Mucosa of descending colon (tissue), 1 donor: Measurements from ENCODE around the genes FES, UNC45A and ST8SIA2.

GRCh38 chr15:90852659-90853033 is 15.7 kb upstream of the FURIN start:
- PRO-cap, result no peak

- PRO-cap, result no peak
Observed at GRCh38 chr15:90866136-90866753, 2.1 kb upstream of the FURIN start.

- PRO-cap, result bidirectional peak, plus-strand start at chr15:90884469, minus-strand start at chr15:90884315
Observed at GRCh38 chr15:90884227-90884942, at the start of gene FES. FES (plus strand) TSS chr15:90884504.

- PRO-cap, result unidirectional peak, minus-strand start at chr15:90903928
Observed at GRCh38 chr15:90903673-90904251, 660 bp downstream of the MAN2A2 start.

GRCh38 chr15:90905189-90905764 is 2.2 kb downstream of the MAN2A2 start:
- PRO-cap, result no peak

DNA sequence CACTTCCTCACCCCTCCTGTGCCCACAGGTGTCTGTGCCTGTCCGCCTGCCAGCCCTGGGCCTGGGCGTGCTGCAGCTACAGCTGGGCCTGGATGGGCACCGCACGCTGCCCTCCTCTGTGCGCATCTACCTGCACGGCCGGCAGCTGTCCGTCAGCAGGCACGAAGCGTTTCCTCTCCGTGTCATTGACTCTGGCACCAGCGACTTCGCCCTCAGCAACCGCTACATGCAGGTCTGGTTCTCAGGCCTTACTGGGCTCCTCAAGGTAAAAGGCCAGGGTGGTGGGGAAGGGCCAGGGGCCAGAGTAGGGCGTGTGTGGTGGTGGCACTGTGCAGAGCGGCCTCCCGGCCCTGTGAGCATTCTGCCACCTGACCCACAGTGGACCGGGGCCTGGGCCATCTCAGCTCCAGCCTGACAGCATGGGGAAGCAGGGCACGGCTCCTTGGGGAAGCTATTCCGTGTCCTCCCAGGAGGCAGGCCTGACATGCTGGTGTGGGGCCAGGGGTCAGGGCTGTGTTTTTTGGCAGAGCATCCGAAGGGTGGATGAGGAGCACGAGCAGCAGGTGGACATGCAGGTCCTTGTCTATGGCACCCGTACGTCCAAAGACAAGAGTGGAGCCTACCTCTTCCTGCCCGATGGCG is 9.0 kb downstream of the MAN2A2 start:
- PRO-cap, result no peak

GRCh38 chr15:90932246-90932424 is 214 bp downstream of the HDDC3 start:
- PRO-cap, result no peak

DNA sequence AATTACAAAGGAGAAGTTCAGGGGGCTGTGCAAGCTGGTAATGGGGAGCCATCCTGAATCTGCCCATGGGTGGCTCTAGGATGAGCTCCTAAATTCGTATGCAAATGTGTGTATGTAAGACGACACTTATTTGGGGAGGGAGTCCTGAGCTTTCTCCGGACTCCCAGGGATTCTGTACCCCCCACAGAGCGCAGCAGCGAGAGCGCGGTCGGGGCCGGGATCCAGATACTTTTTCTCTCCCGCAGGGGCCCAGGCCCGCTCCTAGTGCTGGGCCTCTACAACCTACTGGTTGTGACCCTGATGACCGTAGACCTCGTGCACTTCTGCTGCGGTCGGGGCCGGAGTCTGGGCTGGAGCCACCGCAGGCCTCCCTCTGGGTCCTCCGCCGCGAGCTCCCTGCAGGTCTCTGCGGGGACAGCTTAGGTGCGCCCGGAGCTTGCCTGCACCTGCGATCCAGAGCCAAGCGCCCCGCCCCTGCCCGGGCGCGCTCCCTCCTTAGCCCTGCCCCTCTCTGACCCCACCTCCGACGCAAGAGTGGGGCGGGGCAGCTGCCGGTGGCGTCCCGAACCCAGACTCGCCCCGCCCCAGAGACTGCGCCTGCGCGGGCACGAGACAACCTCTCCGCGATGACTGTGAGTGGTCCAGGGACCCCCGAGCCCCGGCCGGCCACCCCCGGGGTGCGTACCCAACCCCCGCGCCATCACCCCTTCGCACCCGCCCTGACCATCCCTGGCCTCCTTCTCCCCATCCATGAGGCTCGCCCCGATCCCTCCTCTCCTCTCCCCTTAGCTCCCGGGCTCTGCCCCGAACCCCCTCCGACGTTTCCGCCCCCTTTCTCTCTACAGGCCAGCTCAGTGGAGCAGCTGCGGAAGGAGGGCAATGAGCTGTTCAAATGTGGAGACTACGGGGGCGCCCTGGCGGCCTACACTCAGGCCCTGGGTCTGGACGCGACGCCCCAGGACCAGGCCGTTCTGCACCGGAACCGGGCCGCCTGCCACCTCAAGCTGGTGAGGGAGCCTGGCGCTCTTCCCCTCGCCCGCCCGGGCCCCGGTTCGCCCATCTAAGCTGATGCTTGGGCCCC is at the start of gene UNC45A:
Gene UNC45A, plus strand, starts transcription at position 587 of the 1,081 bp plus-strand sequence.
- PRO-cap, result bidirectional peak, plus-strand start at position 587 of the sequence, minus-strand start at position 410 of the sequence; unidirectional peak, plus-strand start at position 897 of the sequence; unidirectional peak, plus-strand start at position 931 of the sequence

DNA sequence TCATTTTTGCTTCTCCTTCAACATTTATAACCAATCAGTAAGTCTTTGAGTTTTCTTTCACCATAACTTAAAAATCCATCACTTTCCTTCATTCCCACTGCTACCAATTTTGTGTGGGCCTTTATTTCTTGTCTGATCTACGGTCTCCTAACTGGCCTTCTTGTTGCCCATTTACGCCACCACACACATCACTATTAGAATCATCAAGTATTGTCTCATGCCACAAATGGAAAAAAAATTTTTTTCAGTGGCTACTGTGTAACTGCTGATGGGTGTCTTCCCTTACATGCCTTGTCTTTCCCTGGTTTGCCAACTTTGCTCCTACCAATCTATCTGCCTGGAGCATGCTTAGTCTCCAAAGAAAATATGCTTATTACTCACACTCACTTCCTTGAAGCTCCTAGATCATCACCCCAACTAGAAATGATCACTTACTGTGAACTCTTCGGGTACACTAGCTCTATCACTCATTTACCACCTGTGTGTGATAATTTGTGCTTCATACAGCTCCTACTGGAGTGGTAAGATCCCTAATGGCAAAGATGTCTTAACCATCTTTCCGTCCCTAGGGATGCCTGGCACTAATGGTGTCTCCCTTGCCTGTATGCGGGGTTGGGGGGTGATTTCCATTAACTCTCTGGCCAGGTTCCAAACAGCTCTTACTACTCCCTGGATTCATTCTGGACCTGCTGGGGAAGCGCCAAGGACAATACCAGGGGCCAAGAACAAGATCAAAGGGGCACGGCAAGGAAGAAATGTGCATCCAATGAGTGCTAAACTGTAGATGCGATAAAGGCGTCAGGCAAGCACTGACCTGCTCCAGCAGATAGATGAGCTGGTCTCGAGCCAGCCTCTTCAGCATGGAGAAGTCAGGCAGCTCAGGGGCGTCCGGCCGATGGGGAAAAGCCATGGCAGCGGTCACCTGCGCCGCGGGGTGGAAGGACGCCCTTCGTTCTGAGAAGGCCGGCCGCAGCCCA is 766 bp downstream of the VPS33B start:
- PRO-cap, result no peak

DNA sequence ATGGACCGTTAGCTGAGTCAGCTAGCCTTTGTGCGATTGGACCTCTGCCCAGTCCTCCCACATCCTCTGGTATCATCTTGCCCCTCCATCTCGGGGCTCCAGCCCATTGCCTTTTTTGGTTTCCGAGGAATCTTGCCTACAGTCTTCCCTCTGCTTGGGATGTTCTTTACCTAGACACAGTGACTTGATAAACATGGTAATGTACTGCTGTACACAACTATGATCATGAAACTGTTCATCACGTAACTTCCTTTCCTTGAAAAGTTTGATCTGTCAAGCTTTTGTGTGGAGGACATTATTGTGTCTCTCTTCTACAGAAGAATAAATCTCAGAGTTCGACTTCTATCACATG is 371.5 kb downstream of the SV2B start:
- PRO-cap, result no peak

DNA sequence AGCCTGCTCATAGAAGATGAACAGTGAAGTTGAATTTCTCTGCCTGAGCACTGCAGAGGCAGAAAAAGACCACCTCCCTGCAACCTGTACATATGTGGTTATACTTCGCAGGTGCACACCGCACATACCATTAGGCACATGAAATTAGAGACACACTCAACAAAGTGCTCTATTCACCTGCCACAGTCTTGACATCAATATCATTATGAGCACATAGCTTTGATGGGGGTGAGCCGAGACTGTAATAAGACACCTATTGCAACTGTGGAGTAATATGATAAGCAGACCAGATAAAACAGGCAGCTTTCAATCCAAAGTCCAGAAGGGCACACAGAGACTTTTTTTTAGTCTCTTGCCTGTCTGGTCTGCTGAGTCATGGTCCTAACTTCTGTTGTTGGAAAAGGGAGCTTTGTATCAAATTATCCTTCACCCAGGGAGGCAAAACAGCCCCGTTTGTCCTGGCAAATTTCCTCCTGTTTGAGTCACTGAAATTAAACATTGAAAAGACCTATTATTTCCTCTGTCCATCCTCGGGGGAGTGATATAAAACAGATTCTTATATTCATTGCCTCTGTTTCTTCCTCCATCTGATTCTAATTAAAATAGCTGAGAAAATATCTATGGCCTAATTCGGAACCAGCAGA is 316.8 kb upstream of the SLCO3A1 start:
- PRO-cap, result no peak

GRCh38 chr15:91872382-91873181 is 19.1 kb downstream of the SLCO3A1 start:
- PRO-cap, result no peak

DNA sequence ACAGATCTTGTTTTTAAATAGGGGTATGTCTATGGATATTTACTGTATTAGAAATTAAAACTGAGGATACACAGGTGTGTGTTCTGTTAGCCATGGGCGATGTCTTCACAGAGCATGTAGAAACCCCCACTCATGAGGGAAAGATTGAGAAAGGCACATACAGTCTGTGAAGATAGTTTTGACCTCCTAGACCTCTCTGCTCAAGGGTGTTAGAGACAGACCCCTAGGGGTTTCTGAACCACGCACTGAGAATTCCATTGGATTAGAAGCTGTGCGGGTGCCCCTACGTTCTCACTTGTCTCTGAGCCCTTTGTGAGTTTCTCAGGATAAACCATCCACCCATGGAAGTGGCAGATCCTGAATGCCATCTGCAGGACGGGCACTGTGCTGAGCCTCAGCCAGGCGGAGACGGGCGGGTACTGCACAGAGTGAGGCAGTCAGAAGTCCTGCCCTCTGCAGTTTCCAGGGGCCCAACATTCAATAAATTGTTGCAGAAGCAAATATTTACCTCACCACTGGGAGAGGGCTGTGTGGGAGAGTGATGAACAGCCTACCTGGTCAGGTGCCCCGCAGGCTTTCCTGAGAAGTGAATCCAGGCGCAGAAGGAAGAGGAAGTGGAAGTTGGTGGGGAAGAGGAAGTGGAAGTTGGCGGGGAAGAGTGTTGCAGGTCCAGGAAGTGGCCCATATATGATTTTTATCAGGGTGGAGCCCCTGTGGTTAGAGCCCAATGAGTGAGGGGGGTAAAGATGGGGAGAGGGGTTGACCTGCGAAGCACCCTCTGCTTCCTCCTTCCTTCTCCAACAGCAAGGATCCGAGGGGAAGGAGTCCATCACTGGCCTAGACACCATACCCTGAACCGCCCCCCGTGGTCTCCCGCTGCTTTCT is 100.7 kb downstream of the SLCO3A1 start:
- PRO-cap, result no peak

DNA sequence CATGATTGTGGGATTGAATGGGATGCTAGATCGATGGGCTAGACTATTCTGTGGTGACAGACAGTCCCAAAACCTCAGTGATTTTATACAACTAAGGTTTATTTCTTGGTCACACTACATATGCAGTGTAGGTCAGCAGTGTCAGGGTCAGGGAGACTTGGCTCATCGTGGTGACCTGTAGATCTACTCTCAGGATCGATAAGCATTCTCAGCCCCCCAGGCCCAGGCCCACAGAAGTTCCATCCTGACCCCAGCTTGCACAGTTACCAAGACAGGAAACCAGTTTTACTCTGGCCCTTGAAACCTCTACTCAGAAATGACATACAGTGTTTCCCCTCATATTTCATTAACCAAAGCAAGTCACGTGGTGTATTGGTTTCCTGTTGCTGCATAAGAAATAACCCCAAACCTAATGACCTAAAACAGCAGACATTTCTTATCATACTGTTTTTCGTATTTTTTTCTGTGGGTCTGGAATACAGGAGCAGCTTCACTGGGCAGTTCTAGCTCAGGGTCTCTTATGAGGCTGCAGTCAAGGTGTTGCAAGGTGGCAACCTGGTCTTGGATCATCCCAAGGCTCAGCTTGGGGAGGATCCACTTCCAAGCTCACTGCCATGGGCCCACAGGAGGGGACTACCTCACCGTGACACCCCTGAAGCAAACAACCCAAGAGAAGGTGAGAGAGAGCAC is 242.2 kb downstream of the SLCO3A1 start:
- PRO-cap, result no peak

GRCh38 chr15:92170119-92170408 is 223.6 kb upstream of the ST8SIA2 start:
- PRO-cap, result no peak

- PRO-cap, result no peak
Observed at GRCh38 chr15:92393349-92394352, at the start of gene ST8SIA2. ST8SIA2 (plus strand) TSS chr15:92393881.

GRCh38 chr15:92539194-92539496 is 116.4 kb downstream of the FAM174B start:
- PRO-cap, result unidirectional peak, plus-strand start at chr15:92539432

GRCh38 chr15:92591248-92591650 is 64.3 kb downstream of the FAM174B start:
- PRO-cap, result no peak

GRCh38 chr15:92636793-92637408 is 18.7 kb downstream of the FAM174B start:
- PRO-cap, result unidirectional peak, minus-strand start at chr15:92637027

- PRO-cap, result no peak
Observed at GRCh38 chr15:92652587-92653085, 2.9 kb downstream of the FAM174B start.